Body of pancreas (tissue), 2 donors: ENCODE data around the gene AP2A2.

DNA sequence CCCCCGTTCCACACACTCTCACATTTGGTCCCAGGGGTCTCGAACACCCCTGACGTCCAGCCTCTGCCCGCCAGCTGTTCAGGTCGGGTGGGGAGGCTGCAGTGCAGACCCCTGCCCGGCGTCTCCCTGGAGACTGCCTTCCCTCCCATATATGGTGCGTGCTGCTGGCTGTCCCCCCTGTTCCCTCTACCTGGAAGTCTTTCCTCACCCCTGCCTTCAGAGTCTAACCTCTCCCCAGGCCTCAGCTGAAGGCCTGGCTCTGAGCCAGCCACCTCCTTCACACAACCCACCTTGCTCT, 285 bp upstream of the NLRP6 start:
- PRO-cap = no peak
- RAMPAGE, long total RNA, 2 experiments = no peak in any of the 2 experiments

DNA sequence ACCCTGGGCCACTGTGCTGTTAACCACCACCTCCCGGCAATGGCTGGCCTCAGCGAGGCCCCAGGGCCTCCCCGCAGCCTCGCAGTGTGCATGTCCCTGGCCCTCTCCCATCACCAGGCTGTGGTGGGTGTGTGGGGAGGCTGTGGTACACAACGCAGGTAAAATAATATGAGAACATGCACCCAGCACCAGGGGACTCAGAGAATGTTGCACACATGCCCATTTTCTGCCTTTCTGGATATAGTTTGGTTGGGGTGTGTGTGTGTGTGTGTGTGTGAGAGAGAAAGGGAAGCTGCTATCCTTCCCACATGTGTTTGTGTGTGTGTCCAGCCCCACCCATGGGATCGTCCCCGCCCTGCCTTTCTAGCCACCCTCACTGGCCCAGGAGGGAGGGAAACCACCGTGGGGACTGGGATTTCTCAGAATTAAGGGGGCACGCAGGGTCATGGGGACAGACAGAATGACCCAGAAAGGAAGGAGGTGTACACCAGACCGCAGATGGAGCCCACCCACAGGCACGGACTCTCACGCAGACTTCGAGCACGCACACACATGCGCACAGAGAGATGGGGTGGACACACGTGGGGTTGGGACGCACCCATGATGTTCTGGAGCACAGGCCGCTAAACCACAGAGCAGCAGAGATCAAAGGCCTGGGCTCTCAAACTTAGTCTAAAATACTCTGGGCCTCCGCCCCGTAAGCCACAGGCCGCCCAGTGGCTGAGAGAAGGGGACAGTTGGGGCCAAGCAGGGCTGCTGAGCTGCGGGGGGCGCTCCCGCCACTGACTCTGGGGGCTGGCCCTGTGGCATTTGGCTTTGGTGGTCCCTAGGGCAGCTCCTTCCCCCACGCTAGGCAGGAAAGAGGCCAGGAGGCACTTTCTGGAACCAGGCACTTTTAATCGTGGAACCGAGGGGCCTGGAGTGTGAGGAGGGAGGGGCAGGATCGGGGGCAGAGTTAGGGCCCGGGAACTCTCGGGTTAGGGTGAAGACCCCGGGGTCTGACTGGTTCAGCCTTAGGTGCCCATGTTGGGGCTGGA, 1.7 kb downstream of the IFITM5 start:
- PRO-cap = no peak
- RAMPAGE, long total RNA, 2 experiments = no peak in any of the 2 experiments

DNA sequence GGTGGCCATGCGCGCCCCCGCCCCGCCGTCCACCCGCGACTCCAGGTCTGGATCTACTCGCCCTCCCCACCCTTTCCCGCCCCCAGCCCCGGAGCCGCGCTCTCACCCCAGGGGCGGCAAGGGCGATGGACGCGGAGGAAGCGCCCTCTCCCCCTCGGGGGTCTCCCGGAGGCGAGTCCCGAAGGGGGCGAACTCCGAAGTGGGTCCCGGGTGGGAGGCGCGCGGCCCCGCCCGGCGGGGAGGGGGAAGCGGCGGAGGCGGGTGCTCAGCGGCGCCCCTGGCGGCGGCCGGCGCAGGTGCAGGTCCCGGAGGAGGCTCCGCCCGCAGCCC, 2.9 kb upstream of the IFITM1 start:
- PRO-cap = no peak
- RAMPAGE, long total RNA, 2 experiments = no peak in any of the 2 experiments

DNA sequence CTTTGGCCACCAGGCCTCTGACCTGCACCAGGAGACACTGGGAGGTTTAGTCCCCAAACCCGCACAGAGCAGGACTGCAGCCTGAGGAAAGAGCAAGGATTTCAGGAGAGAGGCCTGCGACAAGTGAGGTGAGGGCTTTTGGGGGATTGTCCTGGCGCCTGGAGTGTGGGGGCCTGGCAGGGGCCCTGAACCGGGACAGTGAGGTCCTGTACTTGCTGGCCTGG, 364 bp upstream of the IFITM1 start:
- PRO-cap = no peak
- RAMPAGE, long total RNA, 2 experiments = no peak in any of the 2 experiments

- PRO-cap = no peak
- RAMPAGE, long total RNA, 2 experiments = no peak in any of the 2 experiments
Measured at GRCh38 chr11:393701-393850, 433 bp upstream of the PKP3 start.

GRCh38 chr11:404280-404917, 10.4 kb downstream of the PKP3 start:
- PRO-cap = no peak
- RAMPAGE, long total RNA, 2 experiments = no peak in any of the 2 experiments

- PRO-cap = no peak
- RAMPAGE, long total RNA, 2 experiments = no peak in any of the 2 experiments
Measured at GRCh38 chr11:416120-416724, 1.4 kb upstream of the SIGIRR start.

GRCh38 chr11:494456-495693, 12.2 kb downstream of the RNH1 start:
- PRO-cap = no peak
- RAMPAGE, long total RNA, 2 experiments = no peak in any of the 2 experiments

- PRO-cap = no peak
- RAMPAGE, long total RNA, 2 experiments = no peak in any of the 2 experiments
Measured at GRCh38 chr11:618576-619679, 3.2 kb upstream of the IRF7 start.

DNA sequence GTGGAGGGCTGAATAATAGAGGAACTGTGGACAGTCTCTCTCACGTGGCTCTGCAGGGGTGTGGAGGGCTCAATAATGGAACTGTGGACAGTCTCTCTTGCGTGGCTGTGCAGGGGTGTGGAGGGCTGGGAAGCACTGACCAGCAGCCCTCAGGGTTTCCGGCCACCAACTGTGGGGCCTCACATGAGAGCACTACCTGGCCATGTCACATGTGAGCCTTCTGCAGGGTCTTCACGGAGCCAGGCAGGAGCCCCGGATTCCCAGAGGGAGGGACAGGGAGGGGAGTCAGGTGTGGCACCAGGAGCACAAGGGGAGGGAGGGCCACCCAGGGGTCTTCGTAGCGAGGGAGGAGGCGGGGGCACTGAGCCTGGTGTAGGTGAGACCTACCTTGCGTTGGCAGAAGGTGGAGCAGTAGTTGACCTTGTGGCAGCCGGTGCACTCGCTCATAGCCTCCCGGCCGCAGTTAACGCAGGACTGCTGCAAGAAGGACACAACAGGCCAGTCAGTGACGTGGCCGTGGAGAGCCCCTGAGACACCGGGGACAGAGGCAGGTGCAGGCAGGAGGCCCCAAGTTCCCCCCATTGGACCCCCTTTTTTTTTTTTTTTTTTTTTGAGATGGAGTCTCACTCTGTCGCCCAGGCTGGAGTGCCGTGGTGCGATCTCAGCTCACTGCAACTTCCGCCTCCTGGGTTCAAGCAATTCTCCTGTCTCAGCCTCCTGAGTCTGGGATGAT, 16.7 kb downstream of the DRD4 start:
- PRO-cap = no peak
- RAMPAGE, long total RNA, 2 experiments = no peak in any of the 2 experiments

DNA sequence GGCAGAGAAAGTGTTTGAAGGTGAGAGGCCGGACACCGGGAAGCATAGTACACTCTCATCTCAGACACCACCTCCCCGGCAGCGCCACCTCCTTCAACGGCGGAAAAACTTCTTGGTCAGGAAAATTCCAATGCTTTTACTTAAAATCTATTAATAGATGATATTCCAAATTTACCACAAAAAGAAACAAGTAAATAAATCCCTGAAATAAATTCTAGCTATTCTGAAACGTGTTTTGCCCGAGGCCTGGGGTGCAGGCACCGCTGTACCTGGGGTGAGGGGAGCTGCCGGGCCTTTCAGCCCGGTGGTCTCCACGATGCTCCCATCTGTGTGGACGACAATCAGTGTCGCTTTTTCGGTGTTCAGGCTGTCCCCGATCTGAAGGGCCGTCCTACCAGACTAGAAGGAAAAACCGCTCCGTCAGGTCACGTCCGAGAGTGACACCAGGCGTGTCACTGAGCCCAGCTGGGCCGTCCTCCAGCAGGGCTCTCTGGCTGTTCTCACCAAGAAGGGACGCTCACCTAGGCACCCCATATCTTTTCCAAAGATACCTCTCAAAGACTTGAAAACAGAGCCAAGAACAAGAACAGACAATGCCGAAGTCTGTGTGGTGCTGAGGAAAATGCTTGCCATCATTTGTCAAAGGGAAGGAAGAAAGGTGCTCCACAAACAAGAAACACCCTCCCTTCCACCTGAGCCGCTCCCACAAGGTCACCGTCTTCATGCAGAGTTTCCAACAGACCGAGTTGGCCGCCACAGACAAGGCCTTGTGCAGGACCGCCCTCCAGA, 6.8 kb downstream of the DEAF1 start:
- PRO-cap = no peak
- RAMPAGE, long total RNA, 2 experiments = no peak in any of the 2 experiments

DNA sequence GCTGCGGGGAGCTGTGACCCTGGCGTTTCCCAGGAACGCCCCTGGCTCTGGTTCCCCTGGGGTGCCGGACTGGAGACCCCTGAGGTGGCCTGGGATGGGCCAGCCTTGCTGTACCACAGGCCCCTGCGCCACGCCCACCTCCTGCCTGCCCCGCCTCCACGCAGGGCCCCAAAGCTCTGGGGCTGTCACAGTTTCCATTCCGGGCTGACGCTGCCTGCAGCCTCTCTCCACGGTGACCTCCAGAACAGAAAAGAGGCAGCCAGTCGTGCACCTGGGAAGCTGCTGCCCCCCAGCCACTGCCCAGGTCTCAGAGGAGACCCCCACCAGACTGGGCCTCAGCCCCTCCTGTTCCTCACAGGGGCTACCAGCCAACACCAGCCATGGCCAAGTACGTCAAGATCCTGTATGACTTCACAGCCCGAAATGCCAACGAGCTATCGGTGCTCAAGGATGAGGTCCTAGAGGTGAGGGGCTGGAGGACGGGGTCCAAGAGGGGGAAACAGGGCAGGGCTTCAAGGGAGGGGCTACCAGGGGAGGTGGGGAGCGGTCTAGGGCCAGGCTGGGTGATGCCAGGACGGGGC, 18.4 kb downstream of the EPS8L2 start:
- PRO-cap = no peak
- RAMPAGE, long total RNA, 2 experiments = no peak in any of the 2 experiments

- PRO-cap = no peak
- RAMPAGE, long total RNA, 2 experiments = no peak in any of the 2 experiments
Measured at GRCh38 chr11:737889-738408, 9.3 kb upstream of the TALDO1 start.

- PRO-cap = no peak
- RAMPAGE, long total RNA, 2 experiments = no peak in any of the 2 experiments
Measured at GRCh38 chr11:803222-803624, 1.8 kb downstream of the PIDD1 start.

DNA sequence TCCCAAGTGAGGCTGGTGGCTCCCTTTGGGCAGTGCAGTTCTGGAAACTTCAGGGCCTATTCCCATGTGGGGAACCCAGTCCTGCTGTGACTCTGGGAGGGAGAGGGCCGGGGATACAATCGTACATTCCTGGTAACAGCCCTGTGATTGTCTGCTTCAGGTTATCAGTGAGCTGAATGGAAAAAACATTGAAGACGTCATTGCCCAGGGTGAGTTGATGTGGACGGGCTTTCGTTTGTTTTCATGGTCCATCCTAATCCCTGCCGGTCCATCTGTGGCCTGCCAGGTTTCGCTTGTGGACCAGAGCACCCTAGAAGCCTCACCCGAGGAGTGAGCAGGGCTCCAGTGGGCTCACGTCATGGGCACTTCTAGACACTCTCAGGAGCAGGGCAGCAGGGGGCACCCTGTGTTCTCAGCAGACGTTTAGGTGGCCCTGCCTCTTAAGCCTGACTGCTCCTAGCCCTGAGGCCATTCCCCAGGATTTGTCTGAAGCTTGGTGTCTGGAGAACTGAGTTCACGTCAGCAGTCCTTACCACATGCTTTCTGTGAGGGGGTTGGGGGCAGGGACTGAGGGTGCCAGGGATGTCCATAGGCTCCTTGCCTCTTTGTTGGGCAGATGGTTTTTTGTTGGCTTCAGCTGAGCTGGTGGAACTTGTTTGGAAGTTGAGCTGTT, 1.8 kb downstream of the RPLP2 start:
- PRO-cap = no peak
- RAMPAGE, long total RNA, 2 experiments = start-site peak on the plus strand in 1 of 2 experiments, centred at position 184 of the sequence, 170 reads per replicate

DNA sequence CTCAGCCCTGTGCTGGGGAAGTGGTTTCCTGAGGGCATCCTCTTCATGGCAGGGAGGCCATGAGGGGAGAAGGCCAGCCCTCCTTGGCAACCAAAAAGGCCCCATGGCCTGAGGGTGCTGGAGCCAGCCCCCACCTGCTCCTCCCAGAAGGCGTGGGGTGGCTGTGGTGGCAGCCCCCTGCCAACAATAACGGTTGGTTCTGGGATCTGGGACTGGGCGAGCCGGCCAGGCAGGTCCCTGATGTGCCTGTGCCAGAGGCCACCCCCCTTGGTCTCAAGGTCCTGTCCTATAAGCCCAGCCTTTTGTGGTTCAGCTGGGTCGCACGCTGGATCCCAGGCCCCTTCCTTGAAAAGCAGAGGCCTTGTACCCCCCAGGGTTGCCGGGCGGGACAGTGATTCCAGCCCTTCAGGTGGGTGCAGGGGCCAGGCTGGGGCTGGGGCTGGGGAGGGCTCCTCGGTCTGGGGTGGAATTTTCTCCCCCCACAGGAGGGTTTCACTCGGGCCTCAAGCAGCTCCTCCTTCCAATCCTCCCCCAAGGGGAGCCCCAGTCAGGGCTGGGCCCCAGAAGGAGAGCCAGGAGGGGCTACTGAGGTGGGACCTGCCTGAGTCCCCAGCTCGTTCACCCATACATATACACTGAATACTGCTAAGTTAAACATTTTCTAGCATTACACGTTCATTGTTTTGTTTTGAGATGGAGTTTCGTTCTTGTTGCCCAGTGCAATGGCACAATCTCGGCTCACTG, 1.7 kb upstream of the CRACR2B start:
- PRO-cap = bidirectional peak, plus-strand start at position 305 of the sequence, minus-strand start at position 214 of the sequence
- RAMPAGE, long total RNA, 2 experiments = start-site peak on the plus strand in 1 of 2 experiments, centred at position 347 of the sequence, 239 reads per replicate

DNA sequence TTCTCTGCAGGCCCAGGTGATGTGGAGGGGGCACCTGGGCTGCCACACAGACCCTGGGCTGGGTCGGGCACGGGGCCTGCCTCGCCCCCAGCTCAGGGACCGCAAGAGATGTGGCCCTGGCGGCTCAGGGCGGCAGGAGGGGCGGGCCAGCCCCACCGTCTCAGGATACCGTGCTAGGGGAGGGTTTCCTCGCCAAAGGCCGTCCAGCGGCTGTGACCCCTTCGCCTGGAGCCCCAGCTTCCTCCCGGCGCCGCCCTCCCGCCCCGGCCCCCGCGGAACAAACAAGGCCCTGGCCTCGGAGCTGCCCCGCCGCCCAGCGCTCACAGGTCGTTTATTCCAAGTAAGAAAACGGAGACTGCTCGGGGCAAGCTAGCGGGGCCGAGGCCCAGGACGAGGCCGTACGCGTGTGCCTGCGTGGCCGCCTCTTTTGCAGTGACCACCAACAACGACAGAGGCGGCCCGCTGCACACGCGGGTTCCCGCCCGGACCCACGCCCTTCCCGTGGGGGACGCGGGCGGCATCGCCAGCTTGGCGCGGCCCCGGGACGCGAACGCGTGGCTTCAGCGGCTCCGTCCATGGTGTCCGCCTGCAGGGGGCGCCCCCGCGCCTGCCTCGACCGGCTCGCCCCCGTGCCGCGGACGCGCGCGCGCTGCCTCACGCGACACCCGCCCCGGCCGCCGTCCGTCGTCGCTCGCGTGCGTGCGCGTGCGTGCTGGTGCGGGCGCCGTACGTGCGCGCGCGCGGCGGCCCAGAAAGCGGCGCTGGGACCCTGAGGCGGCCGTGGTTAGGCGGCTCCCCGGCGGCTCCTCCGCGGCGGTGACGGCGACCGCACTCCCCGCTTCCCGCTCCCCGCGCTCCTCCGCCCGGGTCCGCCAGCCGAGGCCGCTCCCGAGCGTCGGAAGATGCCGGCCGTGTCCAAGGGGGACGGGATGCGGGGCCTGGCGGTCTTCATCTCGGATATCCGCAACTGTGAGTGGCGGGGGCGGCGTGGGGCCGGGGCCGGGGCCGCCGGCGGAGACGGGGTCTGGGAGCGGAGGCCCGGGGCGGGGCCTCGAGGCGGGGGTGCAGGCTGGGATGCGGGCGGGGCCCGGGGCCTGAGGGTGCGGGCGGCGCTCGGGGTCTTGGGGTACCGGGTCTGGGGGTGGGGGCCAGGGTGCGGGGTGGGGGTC, at the start of gene AP2A2:
TSS of gene AP2A2 (plus strand) at position 751 of the 1,169 bp plus-strand sequence.
- PRO-cap = unidirectional peak, plus-strand start at position 753 of the sequence
- RAMPAGE, long total RNA, 2 experiments = start-site peak on the plus strand in 1 of 2 experiments, centred at position 800 of the sequence, 105 reads per replicate

DNA sequence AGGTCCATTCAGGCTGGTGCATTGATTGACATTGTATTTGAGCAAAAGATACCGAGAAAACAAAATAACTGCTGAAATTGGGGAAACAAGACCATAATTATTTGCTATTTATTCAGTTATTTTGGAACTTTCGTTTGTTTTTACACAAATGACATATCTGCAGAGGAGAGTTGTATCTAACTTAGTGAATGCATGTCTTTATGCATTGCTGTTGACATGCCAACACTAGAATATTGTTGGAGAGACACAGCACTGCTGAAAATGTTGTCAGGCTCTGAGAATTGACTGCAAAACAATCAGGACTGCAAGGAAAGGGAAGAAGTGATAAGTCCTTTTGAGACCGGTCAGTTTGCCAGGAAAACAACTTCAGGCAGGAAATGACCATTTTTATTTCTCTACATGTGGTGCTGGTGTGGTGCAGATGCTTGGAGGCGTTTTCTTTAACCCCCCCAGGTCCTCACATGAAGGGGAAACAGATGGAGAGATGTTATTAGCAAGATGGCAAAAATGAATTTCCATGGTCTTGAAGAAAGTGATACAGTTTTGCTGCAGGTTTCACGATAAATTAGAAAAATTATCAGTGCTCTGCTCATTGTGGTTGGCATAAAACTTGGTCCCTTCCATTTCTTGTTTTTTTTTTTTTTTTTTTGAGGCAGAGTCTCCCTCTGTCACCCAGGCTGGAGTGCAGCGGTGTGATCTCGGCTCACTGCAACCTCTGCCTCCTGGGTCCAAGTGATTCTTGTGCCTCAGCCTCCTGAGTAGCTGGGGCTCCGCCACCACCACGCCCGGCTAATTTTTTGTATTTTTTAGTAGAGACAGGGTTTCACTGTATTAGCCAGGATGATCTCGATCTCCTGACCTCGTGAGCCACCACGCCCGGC, 5.7 kb downstream of the AP2A2 start:
- PRO-cap = no peak
- RAMPAGE, long total RNA, 2 experiments = no peak in any of the 2 experiments

- PRO-cap = no peak
- RAMPAGE, long total RNA, 2 experiments = no peak in any of the 2 experiments
Measured at GRCh38 chr11:953318-953936, 27.8 kb downstream of the AP2A2 start.

DNA sequence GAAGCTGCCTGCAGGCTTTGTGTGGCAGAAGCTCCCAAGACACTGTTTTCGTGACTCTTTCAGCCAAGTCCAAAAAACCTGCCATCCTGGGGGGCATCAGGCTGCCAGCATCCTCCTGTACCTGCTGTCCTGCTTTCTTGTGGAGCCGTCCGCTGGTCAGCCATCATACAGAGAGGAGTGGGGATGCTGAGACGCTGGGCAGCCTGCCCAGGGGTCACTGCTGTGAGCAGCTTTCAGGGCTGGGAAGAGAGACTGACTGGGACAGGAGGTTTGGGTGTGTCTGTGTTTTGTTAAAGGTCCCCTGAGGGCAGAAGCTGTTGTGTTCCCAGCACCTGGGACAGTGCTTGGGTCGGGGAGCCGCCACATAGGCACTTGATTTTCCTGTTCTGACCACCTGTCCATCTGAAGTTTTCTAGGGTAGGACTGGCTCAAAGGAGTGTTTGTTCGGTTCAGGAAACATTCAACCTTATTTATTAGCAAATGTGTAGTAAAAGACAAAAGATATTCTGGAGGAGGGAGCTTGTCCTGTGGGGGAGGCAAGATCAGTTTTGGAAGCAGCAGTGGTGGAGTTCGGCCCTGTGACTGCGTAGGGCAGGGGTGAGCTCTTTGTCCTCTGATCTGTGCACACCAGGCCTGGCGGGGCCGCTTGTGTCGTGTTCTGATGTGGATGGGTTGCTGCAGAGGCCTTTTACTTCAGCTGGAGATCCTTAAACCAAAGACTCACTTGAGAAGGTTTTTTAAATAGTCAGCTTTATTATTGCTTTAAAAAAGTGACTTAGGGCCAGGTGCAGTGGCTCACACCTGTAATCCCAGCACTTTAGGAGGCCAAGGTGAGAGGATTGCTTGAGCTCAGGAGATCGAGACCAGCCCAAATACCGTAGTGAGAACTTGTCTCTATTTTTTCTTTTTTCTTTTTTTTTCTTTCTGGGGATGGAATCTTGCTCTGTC, 29.9 kb downstream of the AP2A2 start:
- PRO-cap = no peak
- RAMPAGE, long total RNA, 2 experiments = no peak in any of the 2 experiments